ENCODE data around the genes NEURL1B and ATP6V0E1.

DNA sequence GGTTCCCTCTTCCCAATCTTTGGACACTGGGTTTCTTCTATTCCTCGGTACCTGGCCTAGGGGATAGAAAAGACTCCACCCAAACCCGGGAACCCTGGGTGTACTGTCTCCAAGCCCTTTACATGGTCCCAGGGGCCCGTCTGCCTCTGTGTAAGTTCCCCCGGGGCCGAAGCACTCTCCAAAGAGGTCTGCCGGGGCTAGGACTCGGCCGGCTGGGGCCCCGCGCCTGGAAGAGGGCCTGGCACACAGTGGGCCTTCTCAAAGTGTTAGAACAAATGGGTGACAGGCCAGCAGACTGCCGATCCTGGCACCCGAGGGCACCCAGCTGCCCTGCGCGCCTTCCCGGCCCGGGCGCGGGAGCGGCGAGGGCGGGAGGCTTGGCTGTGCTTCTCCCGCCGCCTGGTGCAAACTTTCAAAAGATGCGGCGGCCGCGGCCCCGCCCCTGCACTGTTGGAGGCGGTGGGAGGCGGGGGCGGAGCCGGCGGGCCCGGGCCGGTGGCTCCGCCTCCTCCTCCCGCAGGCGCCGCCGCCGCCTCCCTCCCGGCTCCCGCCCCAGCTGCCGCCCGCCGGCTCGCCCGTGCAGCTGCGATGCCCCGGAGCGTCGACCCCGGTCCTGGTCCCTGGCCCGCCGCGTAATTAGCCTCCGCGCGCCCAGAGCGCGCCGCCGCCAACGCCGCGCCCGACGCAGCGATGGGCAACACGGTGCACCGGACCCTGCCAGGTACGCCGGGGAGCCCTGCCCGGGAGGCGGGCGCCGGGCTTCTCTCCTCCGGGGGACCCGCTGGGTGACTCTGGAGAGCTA, at the start of gene NEURL1B:
Gene NEURL1B (plus strand): TSS at position 547 of the 802 bp plus-strand sequence.
- PRO-cap: bidirectional peak, plus-strand start at position 546 of the sequence, minus-strand start at position 404 of the sequence

GRCh38 chr5:172658867-172659664, 18.0 kb downstream of the NEURL1B start:
- PRO-cap: no peak

DNA sequence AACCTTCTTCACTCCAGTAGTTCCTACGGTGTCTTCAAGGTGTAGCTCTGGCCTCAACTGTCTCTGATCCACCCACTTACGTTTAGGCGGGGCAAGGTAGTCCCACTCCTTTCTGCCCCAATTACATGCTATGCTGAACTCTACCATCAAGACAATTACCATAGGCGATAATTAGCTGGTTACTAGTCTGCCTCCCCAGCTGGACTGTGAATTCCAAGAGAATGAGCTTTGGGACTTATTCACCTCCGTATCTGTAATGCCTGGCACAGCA, 51.0 kb downstream of the DUSP1 start:
- PRO-cap: no peak

DNA sequence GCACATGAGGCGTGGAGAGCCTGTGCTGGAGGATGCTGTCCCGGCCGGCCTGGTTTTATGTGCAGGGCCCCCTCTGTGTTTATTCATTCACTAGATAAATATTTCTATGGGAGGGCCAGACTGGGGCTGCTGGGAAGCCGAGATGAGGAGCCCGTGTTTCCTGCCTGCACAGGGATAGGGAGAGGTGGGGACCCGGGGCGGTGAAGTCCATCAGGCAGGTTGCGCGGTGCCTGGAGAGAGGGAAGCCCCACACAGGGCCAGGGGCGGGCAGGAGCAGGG, 34.9 kb downstream of the DUSP1 start:
- PRO-cap: no peak

GRCh38 chr5:172741435-172741769, 29.6 kb downstream of the DUSP1 start:
- PRO-cap: no peak

- PRO-cap: bidirectional peak, plus-strand start at chr5:172771359, minus-strand start at chr5:172771195
Measured at GRCh38 chr5:172771293-172772015, 459 bp upstream of the DUSP1 start.

GRCh38 chr5:172833351-172834072, 539 bp upstream of the ERGIC1 start:
- PRO-cap: unidirectional peak, plus-strand start at chr5:172834042

DNA sequence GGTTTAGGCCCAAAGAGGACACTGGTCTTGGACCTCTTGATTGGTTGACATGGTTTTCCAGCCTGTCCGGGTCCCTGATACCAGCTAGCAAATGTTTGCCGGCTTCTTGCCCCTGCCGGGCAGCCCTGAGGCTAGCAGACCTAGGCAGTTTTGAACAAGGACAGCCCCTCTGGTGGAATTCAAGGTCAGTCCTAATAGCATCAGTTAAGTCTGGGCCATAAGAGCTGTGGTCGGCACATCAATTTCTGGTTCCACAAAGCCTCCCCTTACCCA, 1.6 kb downstream of the ERGIC1 start:
- PRO-cap: no peak

DNA sequence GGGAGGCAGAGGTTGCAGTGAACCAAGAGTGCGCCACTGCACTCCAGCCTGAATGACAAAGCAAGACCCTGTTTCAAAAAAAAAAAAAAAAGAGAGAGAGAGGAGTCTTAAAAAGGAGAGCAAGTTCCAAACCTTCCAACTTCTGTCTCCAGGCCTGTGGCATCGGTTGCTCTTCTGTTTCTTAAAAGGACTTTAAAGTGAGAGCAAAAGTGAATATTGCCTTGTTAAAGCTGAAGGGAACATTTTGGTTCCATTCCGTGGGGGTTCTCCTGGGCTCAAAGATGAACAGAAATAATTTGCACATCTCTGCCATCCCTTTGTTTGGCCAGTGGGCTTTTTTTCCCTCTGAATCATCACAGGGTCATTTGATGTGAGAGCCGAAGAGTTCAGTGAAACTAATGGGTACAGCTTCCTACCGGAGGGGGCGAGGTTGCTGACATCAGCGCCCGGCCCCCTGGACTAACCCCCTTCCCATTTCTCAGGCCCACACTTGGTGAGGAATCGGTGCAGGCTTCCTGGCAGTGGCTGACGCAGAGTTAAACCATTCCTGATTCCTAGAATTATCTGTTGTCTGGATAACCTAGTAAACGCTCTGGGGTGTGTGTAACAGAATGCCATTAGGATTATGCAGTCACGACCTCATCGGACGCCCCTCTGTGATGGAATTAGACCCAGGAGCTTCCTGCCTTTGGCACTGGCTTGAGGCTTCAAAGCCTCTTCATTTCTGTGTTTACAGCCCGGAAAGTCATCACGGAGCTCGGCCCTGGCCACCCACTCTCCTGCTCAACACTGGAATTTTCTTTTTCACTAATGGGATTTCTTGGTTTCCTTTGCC, 61.7 kb upstream of the RPL26L1 start:
- PRO-cap: no peak

GRCh38 chr5:172918306-172918743, 40.9 kb upstream of the RPL26L1 start:
- PRO-cap: no peak

DNA sequence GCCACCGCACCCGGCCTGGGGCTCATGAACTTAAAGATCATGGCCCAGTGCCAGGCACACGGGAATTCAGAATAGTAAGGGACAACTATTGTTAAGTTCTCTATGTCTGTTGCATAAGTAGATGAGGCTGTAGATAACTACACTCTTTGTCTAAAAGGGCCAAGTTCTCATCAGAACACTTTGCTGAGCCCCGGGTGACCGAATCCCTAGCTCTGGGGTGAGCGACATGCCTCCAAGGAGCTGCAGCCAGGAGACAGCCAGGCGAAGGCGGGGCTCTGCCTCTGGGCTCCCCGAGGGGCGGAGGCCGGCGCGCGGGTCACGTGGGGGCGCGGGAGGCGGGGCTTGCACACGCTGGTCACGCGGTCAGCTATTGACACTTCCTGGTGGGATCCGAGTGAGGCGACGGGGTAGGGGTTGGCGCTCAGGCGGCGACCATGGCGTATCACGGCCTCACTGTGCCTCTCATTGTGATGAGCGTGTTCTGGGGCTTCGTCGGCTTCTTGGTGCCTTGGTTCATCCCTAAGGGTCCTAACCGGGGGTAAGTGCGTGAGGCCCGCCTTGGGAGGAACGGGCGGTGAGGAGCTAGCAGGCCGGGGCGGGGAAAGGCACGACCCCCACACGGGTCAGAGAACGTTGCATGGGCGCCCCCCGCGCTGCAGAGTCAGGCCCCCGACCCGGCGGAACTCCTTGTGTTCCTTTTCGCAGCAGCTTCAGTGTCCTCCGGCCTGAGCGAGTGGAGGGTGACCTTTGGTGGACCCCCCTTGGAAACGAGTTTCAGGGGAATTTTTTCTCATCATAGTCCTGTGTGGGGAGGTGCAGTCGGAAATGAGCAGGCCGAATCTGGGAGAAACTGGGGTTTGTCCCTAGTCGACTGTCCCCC, at the start of gene ATP6V0E1:
Gene ATP6V0E1 (plus strand): TSS at position 345 of the 880 bp plus-strand sequence.
- PRO-cap: bidirectional peak, plus-strand start at position 370 of the sequence, minus-strand start at position 214 of the sequence

DNA sequence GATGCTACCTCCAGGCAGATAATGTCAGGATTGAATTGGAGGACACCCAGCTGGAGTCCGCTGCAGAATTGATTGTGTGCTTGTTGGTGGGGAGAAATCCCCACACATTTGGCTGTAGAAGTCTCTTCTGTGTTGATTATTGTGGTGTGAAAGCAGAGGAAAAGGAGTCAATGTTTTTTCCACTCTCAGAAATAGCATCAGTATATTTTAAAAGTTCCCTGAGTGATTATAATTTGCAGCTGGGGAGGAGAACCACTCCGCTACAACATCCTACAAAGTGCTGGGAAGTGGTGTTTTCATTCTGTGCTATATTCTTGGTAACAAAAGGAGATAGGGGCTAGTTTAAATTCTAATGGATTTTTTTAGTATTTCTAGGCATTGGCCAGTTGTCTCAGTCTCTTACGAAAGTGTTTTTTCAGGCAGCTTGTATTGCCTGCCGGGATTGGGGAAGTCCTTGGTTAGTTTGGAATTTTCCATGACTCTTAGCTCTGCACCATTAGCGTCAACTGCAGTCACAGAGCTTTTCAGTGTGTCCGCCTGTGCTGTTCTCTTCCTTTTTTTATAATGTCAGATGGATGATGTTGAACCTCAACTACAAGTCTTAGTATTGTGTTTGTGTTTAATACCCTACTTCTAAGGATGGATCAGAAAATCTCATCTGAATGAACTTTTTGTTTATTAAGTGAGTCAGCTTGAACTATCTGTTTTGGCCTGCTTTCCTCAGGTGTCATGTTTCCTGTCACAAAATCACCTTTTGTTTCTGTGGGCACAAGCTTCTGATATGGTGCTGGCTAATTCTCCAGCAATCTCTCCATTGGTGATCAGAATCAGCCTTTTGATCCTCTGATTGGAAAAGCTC, 32.9 kb downstream of the ATP6V0E1 start:
- PRO-cap: no peak

- PRO-cap: no peak
Measured at GRCh38 chr5:173040137-173040336, 16.1 kb upstream of the CREBRF start.

DNA sequence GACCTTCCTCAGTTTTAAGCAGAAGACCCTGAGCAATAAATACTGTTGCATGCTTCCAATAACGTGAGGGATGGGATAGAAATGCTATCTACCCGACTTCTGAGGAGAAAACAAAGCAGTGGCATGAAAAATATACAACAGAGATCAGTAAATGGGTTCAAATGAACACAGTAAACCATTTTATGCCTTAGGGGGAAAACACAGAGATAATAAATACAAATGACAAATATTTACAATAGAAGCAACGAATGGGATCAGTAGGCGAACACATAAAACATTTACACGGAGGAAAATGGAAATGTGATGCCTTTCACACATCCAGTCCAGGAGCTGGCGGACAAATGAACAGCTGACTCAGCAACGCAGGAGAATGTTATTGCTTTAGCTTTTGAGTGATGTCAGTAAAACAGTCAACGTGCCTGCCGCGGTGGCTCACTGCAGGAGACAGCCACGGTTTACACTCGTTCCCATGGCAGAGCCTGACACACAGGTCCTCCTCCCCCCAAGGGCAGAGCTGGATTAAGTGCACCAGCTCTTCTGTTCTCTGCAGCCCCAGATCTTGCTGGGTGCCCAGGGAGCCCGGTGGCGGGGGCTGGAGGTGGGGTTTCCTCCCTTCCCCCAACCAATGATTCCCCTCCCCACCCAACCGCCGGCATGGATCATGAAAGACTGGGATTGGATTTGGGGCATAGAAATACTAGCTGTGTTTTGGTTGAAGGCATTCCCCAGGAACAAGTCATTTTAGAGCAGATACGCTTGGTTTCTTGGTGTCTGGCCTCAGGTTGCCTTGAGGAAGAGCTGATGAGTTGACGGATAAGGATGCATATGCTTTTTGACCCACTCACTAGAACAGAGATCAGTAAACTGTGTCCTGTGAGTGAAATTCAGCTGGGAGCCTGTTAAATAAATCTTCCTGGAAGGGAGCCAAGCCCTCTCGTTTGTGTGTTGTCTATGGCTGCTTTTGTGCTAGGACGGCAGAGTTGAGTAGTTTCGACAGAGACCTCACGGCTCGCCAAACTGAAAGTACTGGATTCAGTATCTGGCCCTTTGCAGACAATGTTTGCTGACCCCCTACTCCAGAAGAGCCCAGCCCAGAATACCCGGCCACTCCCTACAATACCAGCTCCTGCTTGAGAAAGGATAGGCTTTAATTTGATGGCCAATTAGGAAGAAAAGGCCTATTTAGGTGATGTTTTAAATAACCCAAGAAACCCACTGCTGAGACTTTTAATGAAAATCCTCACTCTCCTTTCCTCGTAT, 12.5 kb downstream of the STC2 start:
- PRO-cap: no peak

DNA sequence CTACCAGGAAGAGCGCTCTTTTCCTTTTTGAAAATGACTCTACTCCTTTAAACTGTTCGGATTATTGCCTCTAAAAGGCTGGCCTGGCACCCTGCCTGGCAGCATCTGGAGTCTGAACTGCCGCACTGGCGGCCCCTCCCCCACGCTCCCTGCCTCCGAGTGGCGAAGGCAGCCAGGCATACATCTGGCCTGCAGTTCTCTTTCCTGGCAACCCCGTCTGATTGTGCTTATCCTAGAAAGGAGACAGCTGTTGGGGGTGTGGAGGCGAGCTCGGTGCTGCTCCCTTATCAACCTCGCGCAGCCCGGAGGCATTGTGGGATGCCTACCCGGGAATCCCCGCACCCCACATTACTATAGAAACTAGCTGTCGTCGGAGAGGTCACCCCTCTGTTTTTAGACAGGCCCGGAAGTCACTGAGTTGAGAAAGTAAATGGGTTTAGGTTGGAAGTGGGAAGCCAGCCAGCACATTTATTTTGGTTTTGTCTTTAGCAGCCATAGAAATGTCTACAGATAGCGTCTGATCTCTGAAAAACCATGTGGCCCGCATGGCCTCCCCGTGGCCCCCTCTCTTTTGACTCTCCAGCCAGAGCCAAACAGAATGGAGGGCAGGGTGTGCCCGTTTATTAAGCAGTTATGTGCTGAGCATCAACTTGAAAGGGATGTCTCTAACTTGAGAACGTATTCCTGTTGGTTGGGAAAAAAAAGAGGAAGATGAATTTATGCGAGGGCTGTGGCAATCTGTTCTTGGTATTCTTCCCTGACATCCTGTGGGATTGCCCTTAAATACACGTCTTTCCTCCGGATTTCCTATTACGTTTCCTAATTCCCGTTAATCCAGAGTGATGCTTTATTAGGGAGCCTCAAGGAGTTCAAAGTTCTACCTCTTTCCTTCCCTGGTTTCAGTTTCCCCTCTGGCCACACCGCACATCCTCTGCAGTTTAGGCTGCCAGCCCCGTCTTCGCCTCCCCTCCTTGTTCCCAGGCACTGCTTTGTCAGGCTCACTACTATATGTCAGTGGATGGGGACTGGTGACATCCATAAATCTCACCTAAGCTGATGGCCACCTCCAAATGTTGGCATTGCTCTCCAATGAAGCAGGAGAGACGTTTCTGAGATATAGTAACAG, 3.9 kb downstream of the STC2 start:
- PRO-cap: no peak

GRCh38 chr5:173554853-173555882, 61.3 kb downstream of the BOD1 start:
- PRO-cap: no peak

- PRO-cap: no peak
Measured at GRCh38 chr5:173670083-173670656, 53.7 kb upstream of the BOD1 start.

DNA sequence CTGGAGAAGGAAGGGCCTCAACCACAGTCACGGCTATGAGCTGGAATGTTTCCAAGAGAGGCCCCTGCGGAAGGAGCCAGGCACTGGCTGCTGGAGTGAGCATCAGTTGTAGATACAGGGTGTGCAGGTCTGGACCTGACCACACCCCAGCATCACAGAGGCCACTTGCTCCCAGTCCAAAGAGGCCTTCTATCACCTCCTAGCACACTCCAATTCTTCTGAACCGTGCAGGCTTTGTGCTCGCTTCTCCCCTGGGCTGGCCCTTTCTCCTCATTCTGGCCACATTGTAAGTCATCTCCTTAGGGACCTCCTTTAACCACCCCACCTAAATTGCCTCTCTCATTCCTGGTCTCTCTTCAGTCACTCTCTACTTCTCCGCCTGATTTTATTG, 120.8 kb upstream of the BOD1 start:
- PRO-cap: no peak

GRCh38 chr5:173770953-173771838, 117.0 kb upstream of the CPEB4 start:
- PRO-cap: bidirectional peak, plus-strand start at chr5:173771541, minus-strand start at chr5:173771512

- PRO-cap: no peak
Measured at GRCh38 chr5:173932660-173933306, 44.6 kb downstream of the CPEB4 start.